Non-pigmented ciliary epithelial cell (primary cell): ENCODE measurements around a stretch of chr1.

DNA sequence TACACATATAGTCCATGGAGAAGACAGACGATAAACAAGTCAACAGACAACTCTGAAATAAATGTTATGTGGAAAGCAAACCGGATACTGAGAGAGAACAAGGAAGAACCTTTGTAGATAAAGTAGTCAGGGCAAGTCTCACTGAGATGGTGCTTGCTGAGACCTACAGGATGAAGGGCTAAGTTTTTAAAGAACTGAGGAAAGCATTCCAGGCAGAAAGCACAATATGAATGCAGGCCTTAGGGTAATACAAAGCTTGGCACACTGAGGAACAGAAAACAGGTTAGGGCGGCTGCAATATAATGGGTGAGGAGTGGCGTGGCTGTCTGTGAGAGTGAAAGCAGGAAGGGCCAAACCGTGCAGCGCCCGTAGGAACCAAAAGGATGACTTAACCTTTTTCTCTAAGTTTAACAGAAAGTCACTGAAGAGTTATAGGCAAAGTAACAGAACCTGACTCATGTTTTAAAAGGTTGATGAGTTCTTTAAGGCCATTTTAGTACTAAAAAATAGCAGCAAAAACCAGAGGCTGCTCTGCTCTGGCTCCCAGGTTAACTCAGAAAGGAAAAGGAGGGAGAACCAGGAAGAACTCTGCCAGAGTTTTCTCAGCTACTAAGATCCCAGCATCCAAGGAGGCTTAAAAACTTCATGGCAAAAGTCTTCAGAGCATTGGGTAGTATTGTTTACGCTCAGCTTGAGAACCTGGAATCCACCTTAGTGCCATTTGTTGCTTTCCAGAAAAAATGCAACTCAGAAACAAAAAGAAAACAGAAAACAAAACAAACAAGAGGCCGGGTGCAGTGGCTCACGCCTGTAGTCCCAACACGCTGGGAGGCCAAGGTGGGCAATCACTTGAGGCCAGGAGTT, 8.6 kb upstream of the TTF2 start:
- RRBS: no CpG with 5 or more reads among the region's 11 CpGs

- RRBS: no CpG with 5 or more reads among the region's 3 CpGs
Observed at GRCh38 chr1:117128604-117129150, 7.1 kb upstream of the TRIM45 start.

GRCh38 chr1:117368665-117369096, 1.4 kb downstream of the MAN1A2 start:
- RRBS: no CpG with 5 or more reads among the region's 8 CpGs

- RRBS: no CpG with 5 or more reads among the region's 3 CpGs
Observed at GRCh38 chr1:117676028-117676455, 70.2 kb downstream of the TENT5C start.

DNA sequence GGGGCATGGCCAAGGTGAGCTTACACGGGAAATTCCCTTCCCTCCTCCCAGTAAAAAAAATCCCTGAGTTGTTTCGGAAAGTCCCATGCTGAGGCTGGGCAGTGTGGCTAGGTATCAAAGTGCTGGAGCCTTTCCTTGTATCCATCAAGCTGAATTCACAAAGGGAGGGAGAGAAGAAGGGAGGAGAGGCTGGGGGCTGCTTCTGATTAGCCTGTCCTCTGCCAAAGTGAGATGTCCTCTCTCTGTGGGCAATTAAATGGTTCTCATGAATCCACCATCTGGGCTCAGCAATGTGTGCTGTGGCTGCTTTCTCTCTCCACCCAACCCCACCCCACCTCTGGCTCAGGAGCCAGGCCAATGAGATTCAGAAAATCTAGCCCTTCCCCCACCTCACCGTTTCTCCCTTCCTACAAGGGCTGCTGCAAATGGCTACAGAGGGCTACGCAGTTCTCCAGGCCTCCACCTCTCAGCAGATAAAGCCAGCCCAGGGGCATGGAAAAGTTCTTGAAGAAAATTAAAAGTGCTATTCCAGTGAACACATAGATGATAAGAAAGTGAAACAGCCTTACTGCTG, 154.6 kb downstream of the TENT5C start:
- RRBS: no CpG with 5 or more reads among the region's 4 CpGs

DNA sequence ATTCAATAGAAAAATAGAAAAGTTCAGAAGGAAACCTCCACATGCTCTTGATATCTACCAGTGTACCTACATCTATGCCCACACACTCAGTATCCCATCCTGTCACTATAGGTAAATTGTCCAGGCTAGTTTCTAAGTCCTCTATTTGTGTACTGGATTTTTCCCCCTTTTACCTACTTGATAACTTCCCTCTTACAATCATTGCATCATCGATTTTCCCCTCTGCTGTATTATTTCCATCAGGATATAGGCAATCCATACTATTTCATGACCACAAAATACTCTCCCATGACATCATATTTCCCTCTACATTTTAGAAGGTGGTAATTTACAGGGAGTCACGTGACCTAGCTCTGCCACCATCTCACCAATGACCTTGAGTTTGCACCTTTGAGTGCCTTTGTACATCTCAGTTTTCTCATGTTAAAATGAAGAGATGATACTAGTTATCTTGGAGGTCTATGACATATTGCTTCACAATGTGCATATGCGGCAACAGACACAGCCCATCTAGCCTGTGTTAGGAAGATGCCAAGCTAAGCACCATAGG, 88.2 kb downstream of the GDAP2 start:
- RRBS: no CpG with 5 or more reads among the region's 3 CpGs

DNA sequence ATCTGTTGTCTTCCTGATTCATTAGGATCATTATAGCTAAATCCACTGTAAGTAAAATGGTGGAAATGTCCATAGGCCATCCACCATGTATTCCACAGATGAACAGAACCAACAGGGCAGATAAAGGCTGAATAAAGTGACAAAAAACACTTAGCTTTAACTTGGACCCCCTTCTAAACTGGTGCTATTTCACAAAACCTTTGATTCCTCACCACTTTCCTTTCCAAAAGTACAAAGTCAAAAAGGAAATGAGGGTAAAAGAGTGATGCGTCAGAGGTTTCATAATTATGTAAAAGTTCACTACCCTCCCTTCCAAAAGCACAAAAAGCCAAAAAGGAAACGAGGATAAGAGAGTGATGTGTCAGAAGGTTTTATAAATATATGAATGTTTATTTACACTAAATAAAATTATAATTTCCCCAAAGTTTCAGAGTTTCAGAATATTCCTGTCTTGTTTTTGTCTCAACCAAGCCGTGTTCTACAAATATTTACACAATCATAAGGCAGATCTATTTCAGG, 172.2 kb downstream of the TBX15 start:
- RRBS: no CpG with 5 or more reads among the region's 3 CpGs

DNA sequence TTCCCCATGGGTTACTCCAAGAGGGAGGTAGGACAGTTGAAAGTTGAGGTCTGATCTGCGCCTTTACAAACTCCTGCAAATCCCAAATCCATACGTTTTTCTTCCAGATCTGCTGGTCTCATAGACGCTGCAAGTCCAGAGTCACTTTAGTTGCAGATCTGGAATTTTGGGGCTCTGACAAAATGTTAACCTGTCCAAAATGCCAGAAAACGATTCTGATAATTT, 293 bp upstream of the TBX15 start:
- RRBS: no CpG with 5 or more reads among the region's 4 CpGs

DNA sequence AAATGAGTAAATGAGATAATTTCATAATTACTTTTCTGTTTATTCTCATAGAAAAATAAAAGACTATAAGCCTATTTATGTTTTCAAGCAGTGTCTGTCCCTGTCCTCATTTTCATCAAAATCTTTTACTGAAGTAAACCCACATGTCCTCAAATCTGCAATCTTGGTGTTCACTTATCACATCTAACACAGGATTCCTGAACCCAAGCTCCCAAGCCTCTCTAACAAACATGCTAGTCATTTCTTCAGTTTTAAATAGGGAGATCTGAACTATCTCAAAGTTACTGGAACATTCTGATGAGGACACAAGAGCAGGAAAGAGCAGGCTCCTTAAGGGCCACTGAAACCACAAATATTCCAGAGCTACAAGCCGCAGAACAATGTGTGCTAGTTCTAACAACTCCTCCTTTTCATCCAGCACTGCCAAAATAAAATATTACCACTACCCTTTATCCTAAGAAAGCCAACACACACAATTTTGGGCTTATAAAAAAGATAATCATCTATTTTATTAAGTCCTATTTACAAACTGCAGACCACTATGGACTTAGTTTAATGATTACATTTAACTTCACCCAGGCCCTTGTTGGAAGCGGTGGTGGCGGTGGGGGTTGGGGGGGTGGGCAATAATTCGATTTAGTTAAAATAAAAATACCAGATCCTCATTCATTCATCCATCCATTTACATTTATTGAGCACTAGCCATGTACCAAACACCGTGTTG, 38.8 kb downstream of the WARS2 start:
- RRBS: no CpG with 5 or more reads among the region's 5 CpGs

DNA sequence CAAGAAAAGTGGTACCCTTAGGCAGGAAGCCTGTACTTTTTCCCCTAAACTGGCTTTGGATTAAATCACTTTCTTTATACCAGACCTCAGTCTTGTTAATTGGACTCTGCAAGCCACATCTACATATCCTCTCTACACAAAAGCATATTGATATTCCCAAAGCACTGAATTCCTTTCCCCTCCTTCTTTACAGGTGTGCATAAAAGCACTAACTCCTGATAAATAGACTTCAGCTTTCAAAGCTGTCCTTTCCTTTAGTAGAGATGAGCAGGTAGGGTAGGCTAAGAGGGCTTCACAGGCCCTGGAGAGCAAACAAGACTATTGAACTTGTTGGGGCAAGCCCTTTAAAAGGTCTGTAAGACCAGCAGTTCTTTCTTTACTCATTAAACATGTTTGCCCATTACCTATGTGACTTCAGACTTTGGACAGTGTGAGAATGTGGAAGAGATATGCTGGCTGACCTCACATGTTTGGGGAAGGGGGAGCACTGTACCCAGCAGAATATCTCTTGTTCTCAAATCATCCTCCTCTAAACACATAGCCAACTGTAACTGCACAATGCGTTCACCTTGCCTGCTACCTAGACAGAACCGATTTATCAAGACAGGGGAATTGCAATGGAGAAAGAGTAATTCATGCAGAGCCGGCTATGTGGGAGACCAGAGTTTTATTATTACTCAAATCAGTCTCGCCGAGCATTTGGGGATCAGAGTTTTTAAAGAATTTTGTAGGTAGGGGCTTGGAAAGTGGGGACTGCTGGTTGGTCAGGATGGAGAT, 27.2 kb upstream of the HAO2 start:
- RRBS: no CpG with 5 or more reads among the region's 5 CpGs

DNA sequence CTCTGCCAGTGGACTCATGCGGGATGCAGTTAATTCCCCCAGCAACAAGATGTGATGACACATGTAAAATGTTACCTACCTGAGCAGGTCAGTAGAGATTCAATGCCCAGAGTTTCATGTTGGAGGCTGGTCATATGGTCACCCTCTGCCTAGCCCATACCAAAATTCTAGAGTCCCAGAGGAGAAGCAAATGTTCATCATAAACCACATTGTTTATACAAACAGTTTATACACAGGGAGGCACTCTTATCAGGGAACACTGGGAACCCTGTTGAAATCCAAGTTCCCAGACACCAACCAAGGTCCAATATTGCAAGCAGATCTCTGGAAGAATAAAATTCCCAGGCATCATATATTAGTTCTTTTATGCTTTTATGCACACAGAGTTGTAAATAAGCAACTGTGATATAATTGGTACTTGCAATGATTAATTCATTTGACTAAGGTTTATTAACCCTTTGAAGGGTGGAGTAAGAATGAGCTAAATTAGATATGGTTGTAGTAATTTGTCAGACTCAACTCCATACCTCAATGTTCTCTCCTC, 10.6 kb downstream of the HAO2 start:
- RRBS: no CpG with 5 or more reads among the region's 1 CpG

- RRBS: no CpG with 5 or more reads among the region's 2 CpGs
Observed at GRCh38 chr1:119380345-119380764, 11.8 kb downstream of the HAO2 start.

DNA sequence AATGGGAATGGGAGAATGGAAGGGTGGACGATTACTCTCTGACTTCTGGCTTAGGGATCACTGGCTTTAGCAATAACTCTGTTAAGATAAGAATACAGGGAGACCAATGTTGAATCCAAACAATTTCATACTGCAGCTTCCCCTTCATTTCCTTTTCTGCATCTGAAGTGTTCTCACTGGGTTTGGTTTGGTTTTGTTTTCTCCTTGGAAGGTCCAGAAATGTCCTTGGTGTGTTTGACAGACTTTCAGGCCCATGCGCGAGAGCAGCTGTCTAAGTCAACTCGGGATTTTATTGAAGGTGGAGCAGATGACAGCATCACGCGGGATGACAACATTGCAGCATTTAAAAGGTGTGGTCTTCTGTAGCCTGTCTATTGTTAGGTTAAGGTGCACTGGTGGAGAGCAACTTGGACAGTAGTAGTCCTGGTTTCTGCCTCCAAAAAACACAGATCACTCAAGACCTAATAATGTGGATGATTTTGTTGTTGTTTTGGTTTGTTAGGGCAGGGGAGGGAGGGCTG, 12.3 kb downstream of the HAO2 start:
- RRBS: no CpG with 5 or more reads among the region's 6 CpGs

DNA sequence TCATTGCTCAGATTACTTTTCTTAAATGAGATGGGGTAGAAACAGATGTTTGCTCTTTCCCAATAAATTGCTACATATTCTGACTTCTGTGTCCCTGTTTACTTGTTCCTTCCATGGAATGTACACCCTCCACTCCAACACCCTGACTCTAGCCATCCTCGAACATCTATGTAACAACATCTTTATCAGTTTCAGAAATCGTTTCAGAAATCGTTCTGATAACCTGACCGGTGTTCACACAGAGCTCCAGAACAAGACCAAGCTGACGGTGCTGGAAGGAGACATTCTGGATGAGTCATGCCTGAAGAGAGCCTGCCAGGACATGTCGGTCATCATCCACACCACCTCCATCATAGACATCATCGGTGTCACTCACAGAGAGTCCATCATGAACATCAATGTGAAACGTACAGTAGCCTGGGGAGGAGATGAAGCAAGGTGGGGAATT, 43.1 kb downstream of the ZNF697 start:
- RRBS: no CpG with 5 or more reads among the region's 8 CpGs

DNA sequence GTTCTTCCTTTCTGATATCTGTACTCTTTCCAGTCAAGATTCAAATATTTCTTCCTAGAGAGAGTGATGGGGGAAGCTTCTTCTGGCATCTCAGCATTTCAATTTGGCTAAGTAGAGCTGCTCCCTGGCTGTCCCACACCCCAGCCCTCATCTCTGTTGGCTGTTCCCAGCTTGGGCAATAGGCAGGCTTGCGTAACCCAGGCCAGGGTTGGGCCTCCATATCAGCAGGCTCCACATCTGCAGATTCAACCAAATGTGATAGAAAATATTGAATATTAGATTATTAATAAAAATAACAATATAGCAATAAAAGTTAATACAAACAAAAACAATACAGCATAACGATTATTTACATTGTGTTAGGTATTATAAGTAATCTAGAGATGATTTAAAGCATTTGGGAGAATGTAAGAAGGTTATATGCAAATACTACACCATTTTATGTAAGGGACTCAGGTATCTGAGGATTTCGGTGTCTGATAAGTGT, 15.9 kb upstream of the HMGCS2 start:
- RRBS: no CpG with 5 or more reads among the region's 3 CpGs

DNA sequence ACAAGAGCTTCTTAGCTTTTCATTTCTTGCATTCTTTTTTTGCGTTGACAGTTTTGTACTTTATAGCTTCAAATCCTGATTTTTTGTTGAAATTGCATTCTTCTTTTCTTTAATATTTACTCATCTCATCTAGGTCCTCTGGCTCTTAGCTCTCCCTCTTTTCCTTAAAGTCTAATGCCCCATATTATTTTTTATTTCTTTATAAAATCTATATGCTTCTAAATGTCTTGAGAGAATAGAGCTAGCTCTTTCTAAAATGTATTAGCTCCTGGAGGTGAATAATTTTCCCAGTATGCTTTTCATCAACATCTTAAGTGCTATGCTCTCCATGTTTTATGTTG, 17.4 kb downstream of the ADAM30 start:
- RRBS: no CpG with 5 or more reads among the region's 1 CpG

DNA sequence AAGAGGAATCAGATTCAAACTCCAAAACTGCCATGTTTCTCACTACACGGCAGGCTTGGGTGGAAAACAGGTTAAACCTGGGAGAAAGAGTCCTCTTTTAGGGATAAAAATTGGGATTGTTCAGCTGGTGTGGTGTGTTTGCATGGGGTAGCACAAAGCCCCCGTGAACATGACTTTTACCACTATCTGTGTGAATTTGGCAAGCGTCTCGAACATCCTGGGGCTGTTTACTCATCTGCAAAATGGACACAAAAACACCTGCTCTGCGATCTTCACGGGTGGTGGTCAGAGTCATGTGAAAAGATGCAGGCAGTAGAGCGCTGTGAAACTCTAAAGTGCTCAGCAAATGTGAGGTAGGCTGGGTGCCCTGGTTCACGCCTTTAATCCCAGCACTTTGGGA, 39.6 kb upstream of the NOTCH2 start:
- RRBS: no CpG with 5 or more reads among the region's 8 CpGs

DNA sequence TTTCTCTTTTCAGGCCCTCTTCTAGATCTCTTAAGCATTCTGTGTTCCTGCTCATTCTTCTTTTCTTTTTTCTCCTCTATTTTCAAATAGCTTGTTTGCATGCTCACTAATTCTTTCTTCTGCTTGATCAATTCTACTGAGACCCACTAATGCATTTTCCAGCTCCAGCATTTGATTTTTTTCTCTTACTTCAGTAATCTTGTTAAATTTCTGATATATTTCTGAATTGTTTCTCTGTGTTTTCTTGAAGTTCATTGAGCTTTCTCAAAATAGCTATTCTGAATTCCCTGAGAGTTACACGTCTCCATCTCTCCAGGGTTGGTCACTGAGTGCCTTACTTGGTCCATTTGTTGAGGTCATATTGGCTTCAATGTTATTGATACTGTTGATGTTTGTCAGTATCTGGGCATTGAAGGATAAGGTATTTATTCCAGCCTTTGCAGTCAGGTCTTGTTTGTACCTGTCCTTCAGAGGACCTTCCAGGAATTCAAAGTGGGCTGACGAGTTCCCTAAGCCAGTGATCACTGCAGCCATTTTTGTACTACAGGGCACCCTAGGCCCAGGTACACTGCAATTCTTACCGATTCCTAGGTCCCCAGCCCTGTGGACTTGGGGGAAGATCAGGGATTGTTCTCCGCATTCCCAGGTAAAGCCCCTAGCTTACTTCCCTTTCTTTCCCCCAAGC, 72.2 kb downstream of the NBPF8 start:
- RRBS: no CpG with 5 or more reads among the region's 4 CpGs

- RRBS: no CpG with 5 or more reads among the region's 7 CpGs
Observed at GRCh38 chr1:120557085-120557496, 142.3 kb downstream of the NBPF8 start.